Caco-2 (cell line): Measurements from ENCODE around the genes GNAS and TAF4.

DNA sequence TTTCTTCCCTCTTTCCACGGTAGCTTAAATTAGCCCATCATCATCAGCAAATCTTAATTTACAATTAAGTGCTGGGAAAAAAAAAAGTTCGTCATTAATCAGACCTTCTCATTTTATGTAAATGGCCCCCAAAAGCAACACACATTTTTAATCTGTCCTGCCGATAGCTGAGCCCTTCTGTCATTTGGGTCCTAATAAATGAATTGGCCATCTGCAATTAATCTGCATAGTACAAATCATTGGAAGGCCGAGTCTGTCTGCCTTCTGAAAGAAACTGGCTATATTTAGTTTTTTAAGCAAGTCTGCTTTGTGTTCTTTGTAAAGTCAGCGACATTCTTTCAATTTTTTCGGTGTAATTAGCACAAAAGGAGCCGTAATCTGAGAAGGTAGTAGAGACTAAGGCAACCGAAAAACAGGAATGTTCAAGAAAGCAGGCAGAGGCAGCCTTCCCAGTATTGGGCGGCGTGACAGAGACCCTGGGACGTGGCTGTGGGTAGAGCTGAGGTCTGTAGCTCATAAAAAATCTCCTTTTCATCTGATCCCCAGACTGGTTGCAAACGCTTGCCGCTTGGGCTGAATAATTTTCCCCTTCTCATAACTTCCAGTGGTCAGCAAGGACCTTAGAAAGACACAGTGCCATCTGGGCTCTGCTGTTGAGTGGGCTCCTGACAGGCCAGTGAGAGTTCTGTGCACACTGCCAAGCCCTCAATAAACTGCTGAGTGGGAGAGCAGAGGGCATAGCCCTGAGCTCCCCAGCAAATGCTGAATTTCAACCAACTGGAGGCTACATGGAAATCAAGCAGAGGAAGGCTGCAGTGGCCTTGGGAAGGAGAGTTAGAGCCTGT lies 8.0 kb upstream of the GNAS start:
- PRO-cap, result no peak
- RRBS, result no CpG with 5 or more reads among the region's 13 CpGs

DNA sequence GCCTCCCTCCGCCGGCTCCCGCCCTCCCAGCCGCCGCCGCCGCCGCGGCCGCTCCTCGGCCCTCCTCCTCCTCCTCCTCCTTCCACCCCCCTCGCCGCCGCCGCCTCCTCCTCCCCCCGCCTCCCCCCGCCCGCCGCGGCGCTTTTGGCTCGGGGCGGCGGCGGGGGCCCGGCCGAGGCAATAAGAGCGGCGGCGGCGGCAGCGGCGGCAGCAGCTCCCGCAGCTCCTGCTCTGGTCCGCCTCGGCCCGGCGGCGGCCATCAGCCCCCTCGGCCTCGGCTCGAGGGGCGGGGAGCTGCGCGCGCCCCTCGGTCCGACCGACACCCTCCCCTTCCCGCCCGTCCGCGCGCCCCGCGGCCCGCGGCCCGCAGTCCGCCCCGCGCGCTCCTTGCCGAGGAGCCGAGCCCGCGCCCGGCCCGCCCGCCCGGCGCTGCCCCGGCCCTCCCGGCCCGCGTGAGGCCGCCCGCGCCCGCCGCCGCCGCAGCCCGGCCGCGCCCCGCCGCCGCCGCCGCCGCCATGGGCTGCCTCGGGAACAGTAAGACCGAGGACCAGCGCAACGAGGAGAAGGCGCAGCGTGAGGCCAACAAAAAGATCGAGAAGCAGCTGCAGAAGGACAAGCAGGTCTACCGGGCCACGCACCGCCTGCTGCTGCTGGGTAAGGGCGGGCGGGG lies at the start of gene GNAS:
TSS of gene GNAS (plus strand) at position 210 of the 670 bp plus-strand sequence.
- PRO-cap, result bidirectional peak, plus-strand start at position 210 of the sequence, minus-strand start at position 281 of the sequence; bidirectional peak, plus-strand start at position 537 of the sequence, minus-strand start at position 539 of the sequence
- RRBS, result 3% methylated on average over 27 of the region's 104 CpGs

- PRO-cap, result no peak
- RRBS, result no CpG with 5 or more reads among the region's 5 CpGs
Measured at GRCh38 chr20:58894556-58895294, 3.5 kb downstream of the GNAS start.

DNA sequence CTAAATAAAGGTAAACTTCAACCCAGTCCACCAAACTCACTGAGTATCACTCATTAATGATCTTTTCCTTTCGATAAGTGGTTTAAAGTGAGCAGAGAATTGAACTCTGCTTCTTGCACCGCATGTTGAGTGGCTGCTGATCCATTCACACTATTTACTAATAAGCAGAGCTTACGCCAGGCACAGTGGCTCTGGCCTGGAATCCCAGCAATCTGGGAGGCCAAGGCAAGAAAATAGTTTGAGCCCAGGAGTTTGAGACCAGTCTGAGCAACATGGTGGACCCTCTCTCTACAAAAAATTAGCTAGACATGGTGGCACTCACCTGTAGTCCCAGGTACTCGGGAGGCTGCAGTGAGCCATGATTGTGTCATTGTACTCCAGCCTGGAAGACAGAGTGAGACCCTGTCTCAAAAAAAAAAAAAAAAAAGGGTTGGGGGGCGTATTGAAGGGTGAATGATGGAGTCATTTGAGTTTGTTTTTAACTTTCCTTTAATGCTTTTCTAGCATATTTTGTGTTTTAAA lies 11.4 kb downstream of the NELFCD start:
- PRO-cap, result no peak
- RRBS, result no CpG with 5 or more reads among the region's 5 CpGs

- PRO-cap, result no peak
- RRBS, result no CpG with 5 or more reads among the region's 7 CpGs
Measured at GRCh38 chr20:59034722-59035312, 2.7 kb upstream of the ATP5F1E start.

- PRO-cap, result no peak
- RRBS, result 48% methylated on average over 2 of the region's 20 CpGs
Measured at GRCh38 chr20:59122509-59123601, 40.8 kb upstream of the ZNF831 start.

DNA sequence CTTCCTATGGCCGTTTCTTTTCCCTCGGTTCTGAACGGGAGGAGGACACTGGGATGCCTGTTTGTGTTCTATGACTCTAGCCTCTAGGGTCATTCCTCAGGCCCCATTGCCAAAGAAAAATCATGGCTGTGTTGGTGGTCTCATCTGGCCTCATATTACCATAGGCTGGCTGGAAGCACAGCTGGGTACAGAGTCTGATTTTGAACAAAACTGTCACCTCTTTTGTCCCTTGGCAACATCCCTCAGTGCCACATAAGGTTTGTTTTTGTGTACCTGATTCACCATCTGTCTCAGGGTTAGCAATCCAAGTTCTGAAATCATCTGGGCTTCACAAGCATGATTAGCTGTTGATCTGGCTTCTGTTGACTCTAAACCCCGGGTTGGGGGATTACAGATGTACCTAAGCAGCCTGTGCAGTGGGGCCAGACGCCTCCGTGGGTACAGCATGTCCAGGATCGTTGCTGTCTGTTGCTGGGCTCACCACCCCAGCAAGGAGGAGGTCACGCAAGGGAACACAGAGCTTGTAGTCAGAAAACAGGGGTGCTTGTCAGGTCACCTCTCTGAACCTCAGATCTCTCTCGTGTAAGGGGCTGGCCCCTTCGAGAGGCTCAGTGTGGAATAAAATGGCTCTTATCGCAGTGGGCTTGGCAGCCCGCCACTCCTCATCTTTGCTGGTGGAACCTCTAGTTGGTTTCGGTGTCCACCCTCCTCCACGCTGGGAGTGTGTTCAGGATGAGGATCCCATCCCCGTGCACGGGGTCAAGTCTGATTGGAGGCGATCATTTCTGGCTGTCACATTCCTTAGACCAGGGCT lies 39.3 kb upstream of the ZNF831 start:
- PRO-cap, result no peak
- RRBS, result no CpG with 5 or more reads among the region's 17 CpGs

- PRO-cap, result no peak
- RRBS, result no CpG with 5 or more reads among the region's 15 CpGs
Measured at GRCh38 chr20:59526274-59526827, 78.0 kb upstream of the PHACTR3 start.

DNA sequence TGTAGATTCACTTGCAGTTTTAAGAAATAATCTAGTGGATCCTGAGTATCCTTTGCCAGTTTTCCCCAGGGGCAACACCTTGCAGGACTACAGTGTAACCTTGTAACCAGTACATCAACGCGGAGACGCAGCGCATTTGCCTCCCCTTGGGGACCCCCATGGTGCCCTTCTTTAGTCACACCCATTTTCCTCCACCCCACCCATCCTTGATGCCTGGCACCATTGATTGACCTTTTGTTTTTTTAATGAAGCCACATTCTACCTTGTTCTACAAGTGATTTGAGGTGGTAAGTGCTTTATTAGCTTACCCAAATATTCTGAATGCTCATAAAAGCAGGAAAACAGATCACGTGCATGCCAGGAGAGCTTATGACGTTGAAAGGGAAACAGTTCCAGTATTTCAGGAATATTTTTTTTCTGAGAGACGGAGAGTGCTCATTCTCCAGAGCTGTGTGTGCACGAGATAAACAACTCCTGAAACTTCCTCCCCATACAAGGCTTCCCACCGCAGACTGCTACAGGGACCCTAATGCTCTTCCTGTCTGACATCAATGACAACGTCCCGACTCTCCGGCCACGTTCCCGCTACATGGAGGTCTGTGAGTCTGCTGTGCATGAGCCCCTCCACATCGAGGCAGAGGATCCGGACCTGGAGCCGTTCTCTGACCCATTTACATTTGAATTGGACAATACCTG lies 35.7 kb downstream of the CDH26 start:
- PRO-cap, result no peak
- RRBS, result 95% methylated on average over 5 of the region's 17 CpGs

- PRO-cap, result no peak
- RRBS, result no CpG with 5 or more reads among the region's 10 CpGs
Measured at GRCh38 chr20:60033927-60035121, 76.1 kb downstream of the CDH26 start.

DNA sequence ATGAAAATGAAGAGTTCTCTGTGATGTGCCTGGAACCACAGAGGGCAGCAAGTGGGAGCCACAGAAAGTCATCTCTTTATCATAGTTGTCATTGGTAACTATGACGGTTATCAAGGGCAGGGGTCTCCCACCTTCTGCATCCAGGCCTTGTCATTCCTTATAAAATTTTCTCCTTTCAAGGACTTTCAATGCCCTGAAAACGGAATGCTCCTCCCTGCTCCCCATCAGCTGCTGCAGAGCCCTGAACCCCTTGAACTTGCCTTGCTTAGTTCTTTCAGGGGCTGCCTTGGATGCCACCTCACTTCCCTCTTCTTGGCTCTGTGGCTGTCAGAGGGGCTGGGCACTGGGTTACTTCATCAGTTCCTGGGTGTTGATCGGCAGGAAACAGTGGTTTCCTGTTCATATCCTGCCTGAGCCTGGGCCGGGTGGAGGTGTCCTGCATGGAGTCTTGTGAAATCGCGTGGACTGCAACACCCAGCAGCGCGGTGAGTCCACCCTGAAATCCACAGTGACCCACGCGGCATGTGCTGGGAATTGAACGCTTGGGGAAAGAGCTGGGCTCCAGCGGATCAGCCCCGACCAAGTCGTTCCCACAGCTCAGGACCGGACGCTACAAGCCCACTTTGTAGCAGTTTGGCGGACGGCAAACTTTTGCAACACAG lies 97.4 kb downstream of the CDH26 start:
- PRO-cap, result no peak
- RRBS, result no CpG with 5 or more reads among the region's 18 CpGs

DNA sequence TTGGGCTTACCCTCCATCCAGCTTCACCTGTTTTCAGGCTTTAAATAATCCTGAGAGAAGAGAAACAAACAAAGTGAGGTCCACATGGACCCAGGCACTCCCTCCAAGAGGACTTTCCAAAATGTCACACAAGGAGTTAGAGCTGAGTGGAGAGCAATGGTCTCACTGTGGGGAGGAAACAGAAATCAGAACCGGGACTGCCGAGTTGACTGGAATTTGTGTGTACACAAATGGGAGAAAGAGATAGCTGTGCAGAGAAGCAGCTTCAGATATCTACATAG lies 158.0 kb upstream of the CDH4 start:
- PRO-cap, result no peak
- RRBS, result no CpG with 5 or more reads among the region's 2 CpGs

DNA sequence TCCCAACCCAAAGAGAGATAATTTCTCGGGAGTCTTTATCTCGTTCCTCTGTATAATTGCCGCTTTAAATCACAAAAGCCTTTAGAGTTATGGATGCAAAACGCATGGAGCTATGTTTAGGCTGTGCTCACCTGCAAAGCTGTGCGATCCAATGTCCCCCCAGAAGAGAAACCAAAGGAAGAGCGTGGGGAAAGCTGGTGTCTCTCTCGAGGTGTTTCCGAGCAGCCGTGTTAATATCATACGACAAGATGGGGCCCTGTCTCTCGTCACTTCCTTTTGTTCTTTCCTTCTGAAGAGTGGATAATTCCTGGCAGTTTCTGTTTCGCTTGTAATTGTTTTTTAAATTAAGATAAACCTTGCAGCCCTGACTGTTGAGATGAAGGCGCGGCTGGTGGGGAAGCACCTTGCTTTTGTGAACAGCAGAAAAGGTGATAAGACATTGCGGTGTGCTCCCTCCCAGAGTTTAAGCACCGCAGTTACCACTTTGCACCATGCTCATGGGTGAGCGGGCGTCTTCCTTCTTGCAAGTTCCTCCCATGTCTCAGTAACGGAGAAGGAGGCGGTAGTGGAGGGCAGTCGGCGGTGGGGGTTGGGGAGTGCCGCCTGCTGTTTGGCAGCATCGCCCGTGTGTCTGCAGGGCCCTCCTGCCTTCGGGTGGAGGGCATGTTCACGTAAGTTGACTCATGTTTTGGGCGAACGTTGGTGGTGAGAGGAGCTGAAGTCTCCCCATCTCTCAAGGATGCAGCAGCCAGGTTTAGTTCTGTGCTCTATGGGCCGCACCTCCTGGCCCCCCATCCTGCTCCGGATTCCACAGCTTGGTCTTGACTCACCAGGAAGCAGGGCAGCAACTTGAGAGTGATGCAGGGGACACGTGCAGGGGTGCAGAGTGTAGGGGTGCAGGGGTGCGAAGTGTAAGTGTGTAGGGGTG lies 345.9 kb downstream of the TAF4 start:
- PRO-cap, result no peak
- RRBS, result no CpG with 5 or more reads among the region's 33 CpGs

GRCh38 chr20:61998794-61999363 lies 66.8 kb downstream of the TAF4 start:
- PRO-cap, result no peak
- RRBS, result no CpG with 5 or more reads among the region's 22 CpGs

DNA sequence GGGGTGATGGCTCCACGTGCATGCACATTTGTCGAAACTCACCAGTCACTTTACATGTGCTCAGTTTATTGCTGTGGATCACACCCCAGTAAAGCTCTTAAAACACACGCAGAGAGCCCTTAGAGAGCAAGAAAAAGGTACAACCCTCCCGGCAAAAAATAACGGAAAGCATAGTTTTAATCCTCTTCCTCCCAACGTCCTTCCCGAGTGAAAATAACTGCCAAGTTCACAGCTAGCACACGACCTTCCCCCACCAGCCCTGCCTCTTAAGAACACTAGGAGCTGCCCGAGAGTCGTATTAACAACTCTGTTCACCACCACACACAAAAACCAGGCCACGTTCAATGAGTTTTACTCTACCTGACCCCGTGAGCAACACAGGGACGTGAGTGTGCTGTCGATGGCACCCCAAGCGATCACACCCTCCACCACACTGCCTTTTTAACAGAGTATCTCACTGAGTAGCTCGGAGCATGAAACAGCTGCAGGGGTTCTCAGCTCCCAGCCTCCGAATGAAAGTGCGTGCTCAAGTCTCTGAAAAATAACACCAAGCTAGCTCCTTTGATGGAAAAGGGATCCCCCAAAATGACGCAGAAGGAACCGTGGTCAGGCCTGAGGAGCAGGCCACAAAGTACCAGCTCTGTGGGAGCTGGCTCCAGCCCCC lies 39.6 kb downstream of the TAF4 start:
- PRO-cap, result no peak
- RRBS, result no CpG with 5 or more reads among the region's 20 CpGs

DNA sequence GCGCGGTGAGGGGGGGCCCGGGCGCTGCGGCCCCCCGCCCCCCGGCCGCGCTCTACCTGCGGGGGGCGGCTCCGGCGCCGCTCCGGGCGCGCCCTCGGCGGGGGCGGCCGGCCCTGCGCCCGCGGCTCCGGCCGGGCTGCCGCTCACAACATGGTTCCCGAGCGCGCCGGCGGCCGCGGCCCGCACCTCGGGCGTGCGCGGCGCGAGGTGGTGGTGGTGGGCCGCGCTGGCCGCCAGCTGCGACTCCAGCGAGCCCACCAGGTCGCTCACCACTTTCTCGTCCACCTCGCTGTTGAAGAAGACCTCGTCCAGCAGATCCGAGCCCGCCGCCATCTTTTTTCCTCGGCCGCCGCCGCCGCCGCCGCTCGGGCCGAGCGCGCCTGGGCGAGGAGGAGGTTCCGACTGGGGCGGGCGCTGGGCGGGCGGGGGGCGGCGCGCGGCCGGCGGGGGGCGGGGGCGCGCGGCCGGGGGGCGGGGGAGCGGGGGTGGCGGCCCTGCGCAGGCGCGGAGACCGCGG lies at the start of gene TAF4:
TSS of gene TAF4 (minus strand) at position 404 of the 517 bp plus-strand sequence.
- PRO-cap, result no peak
- RRBS, result 5% methylated on average over 17 of the region's 89 CpGs

DNA sequence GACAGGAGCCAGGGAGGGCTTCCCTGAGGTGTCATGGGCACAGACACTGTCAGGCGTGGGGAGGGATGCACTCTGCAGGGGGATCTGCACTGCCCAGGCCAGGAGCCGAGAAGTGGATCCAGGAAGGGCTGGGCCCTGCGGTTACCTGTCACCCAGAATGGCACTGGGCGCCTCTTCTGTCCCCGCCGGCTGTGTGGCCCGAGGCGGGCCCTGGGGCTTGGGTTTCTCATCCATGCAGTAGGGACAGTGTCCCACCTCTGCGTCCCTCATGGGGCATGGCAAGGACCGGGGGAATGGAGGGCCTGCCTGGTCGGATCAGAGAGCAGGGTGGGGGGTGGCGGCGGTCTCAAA lies 25.3 kb upstream of the LSM14B start:
- PRO-cap, result no peak
- RRBS, result 74% methylated on average over 5 of the region's 13 CpGs

DNA sequence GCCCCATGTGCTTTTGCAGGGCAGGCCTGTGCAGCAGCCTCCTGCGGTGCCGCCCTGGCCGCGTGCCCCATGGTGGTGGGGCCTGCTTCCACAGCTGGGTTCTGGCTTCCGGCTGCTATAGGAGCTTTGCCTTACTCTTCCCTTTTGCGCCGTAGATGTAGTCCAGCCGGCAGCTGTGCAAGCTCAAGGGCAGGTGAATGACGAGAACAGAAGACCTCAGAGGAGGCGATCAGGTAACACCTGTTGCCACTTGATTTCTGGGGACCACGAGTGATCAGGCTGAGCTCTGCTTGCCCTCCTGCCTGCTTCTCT lies 7.7 kb downstream of the LSM14B start:
- PRO-cap, result no peak
- RRBS, result 93% methylated on average over 4 of the region's 11 CpGs

- PRO-cap, result no peak
- RRBS, result no CpG with 5 or more reads among the region's 10 CpGs
Measured at GRCh38 chr20:62135542-62136388, 7.4 kb downstream of the PSMA7 start.

DNA sequence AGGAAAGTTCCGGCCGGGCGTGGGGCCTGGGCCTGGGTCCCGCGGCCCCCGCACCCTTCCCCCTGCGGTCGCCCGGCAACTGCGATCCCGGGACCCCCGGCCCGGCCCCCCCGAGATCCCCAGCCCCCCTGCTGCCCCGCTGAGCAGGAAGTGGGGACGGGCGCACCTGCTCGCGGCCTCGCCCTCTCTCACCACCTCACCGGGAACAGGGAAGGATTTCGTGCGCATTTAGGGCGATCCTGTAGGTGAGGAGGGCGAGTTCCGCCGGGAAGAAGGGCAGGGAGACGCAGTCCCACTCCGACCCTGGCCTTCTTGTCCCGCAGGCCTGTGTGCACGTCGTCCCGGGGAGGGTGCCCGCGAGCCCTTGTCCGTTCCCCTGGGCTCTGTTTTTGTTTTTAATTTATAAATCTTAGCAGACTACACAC lies 512 bp downstream of the OSBPL2 start:
- PRO-cap, result bidirectional peak, plus-strand start at position 257 of the sequence, minus-strand start at position 190 of the sequence
- RRBS, result 4% methylated on average over 26 of the region's 36 CpGs